ENCODE measurements around a stretch of chr14.

GRCh38 chr14:54608198-54608825 lies 41.4 kb downstream of the SAMD4A start:
- RAMPAGE, long total RNA: no peak
- RRBS: no CpG with 5 or more reads among the region's 5 CpGs

GRCh38 chr14:54627551-54628624 lies 61.0 kb downstream of the SAMD4A start:
- RAMPAGE, long total RNA: no peak
- RRBS: no CpG with 5 or more reads among the region's 13 CpGs

DNA sequence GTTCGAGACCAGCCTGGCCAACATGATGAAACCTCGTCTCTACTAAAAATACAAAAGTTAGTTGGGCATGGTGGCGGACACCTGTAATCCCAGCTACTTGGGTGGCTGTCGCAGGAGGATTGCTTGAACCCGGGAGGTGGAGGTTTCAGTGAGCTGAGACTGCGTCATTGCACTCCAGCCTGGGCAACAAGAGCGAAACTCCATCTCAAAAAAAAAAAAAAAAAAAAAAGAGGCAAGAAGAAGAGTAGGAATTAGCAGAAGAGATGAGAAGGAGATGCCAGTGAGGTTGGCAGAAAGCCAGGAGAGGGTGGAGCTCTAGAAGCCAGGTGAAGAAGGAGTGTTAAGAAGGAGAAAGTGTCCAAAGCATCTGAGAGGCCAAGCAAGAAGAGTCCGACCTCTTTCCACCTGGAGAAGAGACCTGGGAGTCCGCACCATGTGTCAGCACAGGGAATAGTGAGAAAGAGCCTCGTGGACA lies 70.3 kb downstream of the SAMD4A start:
- RAMPAGE, long total RNA: no peak
- RRBS: no CpG with 5 or more reads among the region's 10 CpGs

DNA sequence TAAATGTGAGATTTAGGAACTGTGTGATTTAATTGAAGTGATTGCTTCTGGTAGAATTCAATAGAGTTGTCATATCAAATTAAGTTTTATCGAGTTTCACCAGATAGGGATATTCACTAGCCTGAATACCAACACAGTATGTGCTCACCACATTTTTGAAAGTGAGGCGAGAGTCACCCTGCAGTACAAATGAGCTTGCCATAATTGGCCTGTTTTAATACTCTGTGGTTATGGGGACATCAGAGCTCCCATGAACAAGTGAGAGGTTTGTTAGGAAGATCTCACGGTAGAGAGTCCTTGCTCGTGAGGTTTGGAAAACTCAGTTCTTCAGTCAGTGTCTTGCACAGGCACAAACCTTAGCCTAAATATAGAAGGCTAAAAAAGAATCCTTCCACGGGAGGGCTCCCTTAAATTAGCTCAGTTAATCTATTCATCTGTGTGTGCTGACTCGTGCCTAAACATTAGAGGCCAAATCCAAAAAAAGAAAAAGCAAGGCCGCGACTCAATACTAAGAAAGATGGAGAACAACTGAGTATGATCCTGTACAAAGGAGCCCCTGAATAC lies 108.7 kb downstream of the SAMD4A start:
- RAMPAGE, long total RNA: no peak
- RRBS: no CpG with 5 or more reads among the region's 8 CpGs

DNA sequence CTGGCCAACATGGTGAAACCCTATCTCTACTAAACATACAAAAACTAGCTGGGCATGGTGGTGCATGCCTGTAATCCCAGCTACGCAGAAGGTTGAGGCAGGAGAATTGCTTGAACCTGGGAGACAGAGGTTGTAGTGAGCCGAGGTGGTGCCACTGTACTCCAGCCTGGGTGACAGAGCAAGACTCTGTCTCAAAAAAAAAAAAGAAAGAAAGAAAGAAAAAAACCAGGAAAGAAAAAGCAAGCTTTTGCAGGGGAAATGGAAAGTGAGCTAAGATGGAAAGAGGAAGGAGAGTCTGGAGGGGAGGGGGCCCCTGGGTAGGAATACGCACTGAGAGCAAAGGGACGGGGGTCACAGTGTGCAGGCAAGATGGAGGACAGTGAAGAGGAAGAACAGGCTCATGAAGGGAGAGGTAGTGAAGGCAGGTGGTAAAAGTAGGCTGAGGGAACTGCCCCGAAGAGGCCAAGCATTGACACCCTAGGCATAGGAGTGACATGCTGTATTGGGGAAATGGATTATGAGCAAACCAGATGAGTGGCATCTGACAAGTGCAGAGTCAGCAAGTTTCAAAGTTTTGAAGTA lies 139.6 kb downstream of the SAMD4A start:
- RAMPAGE, long total RNA: no peak
- RRBS: no CpG with 5 or more reads among the region's 5 CpGs

GRCh38 chr14:54752688-54753323 lies 149.8 kb downstream of the GCH1 start:
- RAMPAGE, long total RNA: no peak
- RRBS: no CpG with 5 or more reads among the region's 15 CpGs

DNA sequence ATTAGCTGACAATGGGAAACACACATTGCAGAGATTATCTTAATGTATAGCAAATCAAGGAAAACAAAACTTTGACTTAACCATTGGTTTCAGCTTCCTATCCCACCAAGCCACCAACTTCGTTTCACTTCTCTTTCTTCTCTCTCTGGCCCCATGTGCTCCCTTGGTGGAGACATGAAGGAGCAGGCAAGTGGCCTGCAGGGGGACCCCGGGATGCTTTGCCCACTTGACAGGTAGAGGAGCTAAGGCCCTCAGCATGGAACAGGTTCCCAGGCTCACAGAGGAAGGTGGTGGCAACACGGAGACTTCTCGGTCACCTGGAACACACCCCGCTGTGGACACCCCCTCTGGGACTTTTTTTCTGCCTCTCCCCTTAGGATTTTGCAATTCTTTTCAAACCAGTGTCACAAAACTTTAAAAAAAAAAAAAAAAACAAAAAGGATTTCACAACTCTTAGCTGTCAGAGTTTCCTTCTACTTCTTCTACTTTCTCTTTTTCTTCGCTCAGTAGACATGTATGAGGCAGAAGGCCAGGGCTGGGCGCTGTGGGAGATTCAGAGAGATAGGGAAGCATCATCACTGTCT lies 119.8 kb downstream of the GCH1 start:
- RAMPAGE, long total RNA: no peak
- RRBS: no CpG with 5 or more reads among the region's 7 CpGs

DNA sequence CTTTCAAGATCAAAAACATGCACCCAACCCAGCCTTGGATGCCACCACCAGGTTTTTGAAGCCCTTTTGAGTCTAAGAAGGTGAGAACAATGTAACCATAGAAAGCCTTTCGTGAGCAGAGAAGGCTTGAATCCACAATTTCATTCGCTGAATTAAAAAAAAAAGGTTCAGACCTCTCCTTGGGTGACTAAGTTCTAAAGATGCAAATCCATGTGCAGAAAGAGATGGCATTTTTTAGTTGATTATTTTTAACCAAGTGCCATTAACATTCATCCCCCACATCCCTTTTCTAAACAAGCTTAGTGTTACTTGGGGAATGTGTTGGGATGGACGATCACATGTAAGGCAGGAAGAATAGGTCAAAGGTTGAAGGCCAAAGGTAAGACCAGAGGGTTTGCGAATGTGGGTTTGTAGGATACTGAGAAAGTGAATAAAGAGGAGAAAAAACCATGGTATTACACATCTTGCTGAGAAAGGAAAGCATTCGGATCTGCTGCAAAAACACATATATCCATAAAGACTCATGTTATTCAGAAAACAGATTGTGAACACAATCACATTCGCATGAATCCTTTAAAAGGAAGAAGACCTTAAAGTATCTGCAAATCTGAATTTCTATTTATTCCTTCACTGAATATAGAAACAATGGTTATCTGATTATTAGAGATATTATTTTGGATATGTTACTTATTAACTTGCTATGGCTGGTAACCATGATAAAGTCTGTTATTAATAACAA lies 111.6 kb downstream of the GCH1 start:
- RAMPAGE, long total RNA: no peak
- RRBS: no CpG with 5 or more reads among the region's 6 CpGs

DNA sequence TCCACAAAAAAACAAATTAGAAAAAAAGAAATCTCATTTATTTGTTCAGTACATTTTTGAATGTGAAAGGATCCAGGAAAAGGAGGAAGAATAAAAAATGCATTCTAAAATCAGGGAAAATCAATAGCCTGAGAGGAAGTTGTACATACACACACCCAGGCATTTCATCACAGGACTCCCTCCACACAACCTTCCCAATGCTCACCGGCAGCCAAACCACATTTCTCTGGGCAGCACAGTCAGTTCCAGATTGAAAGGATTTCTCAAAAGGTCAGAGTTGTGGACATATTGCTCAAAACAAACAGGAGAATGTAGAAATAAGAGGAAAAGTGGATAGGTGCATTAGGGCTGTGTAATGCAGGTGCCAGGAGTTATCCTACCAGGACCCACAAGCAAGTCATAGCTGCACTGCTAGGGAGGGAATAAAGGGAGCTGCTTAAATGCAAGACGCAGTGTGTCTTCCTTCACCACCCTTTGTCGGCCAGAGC lies 63.0 kb downstream of the GCH1 start:
- RAMPAGE, long total RNA: no peak
- RRBS: no CpG with 5 or more reads among the region's 3 CpGs

GRCh38 chr14:55074465-55075366 lies 23.3 kb downstream of the MAPK1IP1L start:
- RAMPAGE, long total RNA: no peak
- RRBS: no CpG with 5 or more reads among the region's 11 CpGs

- RAMPAGE, long total RNA: no peak
- RRBS: no CpG with 5 or more reads among the region's 4 CpGs
Measured at GRCh38 chr14:55128049-55128709, 873 bp upstream of the LGALS3 start.

- RAMPAGE, long total RNA: no peak
- RRBS: no CpG with 5 or more reads among the region's 4 CpGs
Measured at GRCh38 chr14:55131829-55132213, 2.8 kb downstream of the LGALS3 start.

GRCh38 chr14:55271887-55272826 lies 936 bp downstream of the FBXO34 start:
- RAMPAGE, long total RNA: no peak
- RRBS: 0% methylated on average over 6 of the region's 36 CpGs

GRCh38 chr14:55277275-55278426 lies 6.4 kb downstream of the FBXO34 start:
- RAMPAGE, long total RNA: no peak
- RRBS: no CpG with 5 or more reads among the region's 11 CpGs

GRCh38 chr14:55454303-55454851 lies 14.0 kb upstream of the TBPL2 start:
- RAMPAGE, long total RNA: no peak
- RRBS: no CpG with 5 or more reads among the region's 9 CpGs

GRCh38 chr14:56124440-56125165 lies 6.4 kb downstream of the PELI2 start:
- RAMPAGE, long total RNA: no peak
- RRBS: no CpG with 5 or more reads among the region's 6 CpGs

GRCh38 chr14:56126594-56127597 lies 8.7 kb downstream of the PELI2 start:
- RAMPAGE, long total RNA: no peak
- RRBS: no CpG with 5 or more reads among the region's 9 CpGs

GRCh38 chr14:56225413-56226106 lies 107.3 kb downstream of the PELI2 start:
- RAMPAGE, long total RNA: no peak
- RRBS: no CpG with 5 or more reads among the region's 7 CpGs

DNA sequence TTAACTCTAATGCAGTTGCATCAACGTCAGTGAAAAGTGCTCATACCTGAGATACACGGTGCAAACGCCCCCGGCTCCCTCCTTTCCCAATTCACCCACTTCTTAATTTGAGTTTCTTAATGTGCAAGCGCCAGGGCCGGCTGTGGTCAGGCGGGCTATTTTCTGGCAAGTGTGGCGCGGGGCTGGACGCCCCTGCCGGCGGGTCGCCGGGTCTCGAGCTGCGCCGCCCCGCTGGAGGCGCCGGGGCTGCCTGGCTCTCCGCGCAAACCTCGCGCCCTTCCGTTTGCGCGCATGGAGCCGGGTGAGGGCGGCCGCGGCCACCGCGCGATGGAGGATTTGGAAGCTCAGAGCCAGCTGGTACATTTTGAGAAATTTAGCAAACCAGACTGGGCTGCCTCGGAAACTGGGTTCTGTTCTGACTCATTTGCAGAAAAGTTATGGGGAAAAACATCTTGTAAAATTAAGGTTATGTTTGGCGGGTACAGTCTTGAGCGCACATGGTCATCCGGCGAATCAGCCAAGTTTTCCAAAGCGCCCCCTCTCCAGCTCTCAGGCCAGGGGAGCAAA lies 6.3 kb upstream of the OTX2 start:
- RAMPAGE, long total RNA: no peak
- RRBS: 2% methylated on average over 16 of the region's 40 CpGs

DNA sequence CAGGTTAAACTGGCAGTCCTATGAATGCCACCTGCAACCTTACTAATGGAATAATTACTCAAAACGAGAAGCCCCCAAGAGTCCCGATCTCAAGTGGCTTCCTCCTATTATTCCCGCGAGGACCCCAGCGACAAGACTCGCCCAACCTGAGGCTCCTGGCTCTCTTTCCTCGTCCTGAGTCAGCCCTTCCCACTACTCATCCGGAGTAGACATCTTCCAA lies 694 bp downstream of the EXOC5 start:
- RAMPAGE, long total RNA: no peak
- RRBS: under 1% methylated on average over 1 of the region's 8 CpGs

Measured in epithelial cell of alveolus of lung (primary cell).